Calu3 (cell line): ENCODE results near the genes ESR2 and PLEKHG3.

GRCh38 chr14:63383649-63384123, 65.0 kb upstream of the GPHB5 start:
- PRO-cap, result no peak

GRCh38 chr14:63437849-63438433, 105.2 kb downstream of the PPP2R5E start:
- PRO-cap, result no peak

DNA sequence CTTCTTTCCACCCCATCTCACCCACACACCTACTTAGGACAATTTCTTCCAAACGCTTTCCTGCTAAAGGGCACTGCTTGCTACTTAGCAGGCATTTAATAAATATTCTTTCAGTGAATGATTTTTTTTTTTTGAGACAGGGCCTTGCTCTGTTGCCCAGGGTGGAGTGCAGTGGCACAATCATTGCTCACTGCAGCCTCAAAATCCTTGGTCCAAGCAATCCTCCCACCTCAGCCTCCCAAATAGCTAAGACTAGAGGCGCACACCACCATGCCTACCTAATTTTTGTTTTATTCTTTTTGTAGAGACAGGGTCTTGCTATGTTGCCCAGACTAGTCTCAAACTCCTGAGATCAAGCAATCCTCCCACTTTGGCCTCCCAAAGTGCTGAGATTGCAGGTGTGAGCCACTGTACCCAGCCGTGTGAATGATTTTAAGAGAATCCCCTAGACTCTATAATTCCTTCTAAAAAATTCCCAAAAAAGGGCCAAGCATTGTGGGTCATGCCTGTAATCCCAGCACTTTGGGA, 55.0 kb downstream of the PPP2R5E start:
- PRO-cap, result no peak

- PRO-cap, result bidirectional peak, plus-strand start at chr14:63543616, minus-strand start at chr14:63543370
Observed at GRCh38 chr14:63543542-63544134, 461 bp upstream of the PPP2R5E start.

- PRO-cap, result no peak
Observed at GRCh38 chr14:63650138-63650751, 8.6 kb upstream of the WDR89 start.

DNA sequence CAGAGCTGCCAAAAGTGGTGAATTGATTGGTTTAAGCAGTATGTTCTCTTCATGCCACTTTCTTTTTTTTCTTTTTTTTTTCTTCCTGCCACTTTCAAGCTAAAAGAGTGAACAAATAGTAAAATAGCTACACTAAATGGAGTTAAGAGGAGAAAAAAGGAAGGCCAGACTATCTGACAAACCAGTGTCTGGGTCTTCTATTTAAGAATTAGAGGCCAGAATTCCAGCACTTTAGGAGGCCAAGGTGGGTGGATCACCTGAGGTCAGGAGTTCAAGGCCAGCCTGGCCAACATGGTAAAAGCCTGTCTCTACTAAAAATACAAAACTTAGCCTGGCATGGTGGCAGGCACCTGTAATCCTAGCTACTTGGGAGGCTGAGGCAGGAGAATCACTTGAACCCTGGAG, 9.1 kb upstream of the WDR89 start:
- PRO-cap, result no peak

DNA sequence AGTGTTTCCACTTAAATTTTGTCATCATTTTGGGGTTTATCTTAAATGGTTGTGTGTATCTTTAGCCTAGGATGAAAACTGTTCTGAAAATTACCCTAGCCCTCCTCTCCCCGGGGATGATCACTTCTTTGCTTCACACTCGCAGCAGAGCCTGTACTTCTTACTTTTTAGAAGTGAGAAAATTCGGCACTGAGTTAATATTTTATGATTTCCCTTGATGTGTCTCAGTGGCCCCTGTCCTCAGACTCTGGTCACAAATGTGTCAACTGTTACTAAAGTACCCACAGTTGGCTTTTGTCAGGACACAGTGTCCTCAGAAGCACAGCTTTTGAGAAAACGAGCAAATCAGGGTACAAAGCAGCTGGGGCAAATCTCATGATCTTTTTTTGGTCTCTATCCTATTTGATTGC, 142.4 kb downstream of the SYNE2 start:
- PRO-cap, result no peak

GRCh38 chr14:64186062-64186797, 107.9 kb downstream of the ESR2 start:
- PRO-cap, result no peak

DNA sequence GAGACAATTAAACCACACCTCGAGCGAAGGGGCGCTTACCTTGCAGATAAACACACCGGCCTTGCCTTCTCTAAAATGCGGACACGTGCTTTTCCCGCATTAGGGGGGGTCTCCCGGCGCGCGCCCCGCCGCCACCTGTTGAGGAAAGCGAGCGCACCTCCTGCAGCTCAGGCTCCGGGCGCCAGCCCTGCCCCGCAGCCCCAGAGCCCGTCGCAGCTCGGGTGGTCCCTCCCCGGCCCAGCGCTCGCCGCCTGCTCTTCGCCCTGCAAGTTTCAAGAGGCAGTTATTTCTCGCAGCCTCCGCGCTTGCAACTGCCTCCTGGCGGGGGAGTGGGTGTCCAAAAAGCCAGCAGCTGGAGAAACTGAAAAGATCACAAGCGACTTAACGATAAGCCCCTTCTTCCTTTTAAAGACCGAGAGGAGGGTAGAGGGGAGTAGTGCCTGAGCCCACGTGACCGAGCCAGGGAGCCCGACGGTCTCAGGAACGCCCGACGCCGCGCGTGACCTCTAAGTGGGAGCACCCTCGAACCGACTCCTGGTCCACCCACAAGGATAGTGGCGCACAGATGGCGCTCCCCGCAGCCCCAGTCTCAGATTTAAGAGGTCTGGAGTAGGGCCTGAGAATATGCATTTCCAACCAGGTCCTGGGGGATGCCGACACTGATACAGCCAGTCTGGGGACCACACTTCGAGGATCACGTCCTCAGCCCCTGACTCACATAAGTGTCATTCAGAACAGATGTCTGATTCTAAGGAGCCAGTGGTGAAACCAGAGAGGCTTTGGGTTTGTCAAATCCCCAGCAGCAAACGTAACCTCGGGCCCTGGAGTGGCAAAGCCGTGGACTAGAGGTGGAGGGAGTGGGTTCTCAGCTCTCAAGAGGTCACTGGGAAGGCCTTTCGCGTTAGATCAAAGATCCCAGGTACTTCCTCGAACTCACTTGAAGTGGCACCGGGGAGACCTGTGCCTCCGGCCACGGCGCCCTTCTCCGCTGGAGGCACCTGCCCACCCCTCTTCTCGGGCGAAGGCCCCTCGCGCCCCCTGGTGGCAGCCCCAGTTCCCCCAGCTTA, at the start of gene ESR2:
TSS of gene ESR2 (minus strand) at position 378 of the 1,067 bp plus-strand sequence.
- PRO-cap, result no peak

DNA sequence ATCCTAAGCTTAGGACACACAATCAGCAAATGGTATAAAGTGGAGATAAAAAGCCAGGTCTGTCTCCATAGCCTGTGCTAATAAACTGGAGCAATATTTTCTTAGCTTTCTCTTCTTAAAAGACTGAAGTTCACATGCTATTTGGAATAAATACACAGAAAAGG, 2.4 kb downstream of the ZBTB25 start:
- PRO-cap, result no peak

GRCh38 chr14:64654203-64654958, 49.8 kb upstream of the PLEKHG3 start:
- PRO-cap, result no peak

- PRO-cap, result no peak
Observed at GRCh38 chr14:64658706-64659220, 45.5 kb upstream of the PLEKHG3 start.

GRCh38 chr14:64673214-64673642, 31.0 kb upstream of the PLEKHG3 start:
- PRO-cap, result no peak

DNA sequence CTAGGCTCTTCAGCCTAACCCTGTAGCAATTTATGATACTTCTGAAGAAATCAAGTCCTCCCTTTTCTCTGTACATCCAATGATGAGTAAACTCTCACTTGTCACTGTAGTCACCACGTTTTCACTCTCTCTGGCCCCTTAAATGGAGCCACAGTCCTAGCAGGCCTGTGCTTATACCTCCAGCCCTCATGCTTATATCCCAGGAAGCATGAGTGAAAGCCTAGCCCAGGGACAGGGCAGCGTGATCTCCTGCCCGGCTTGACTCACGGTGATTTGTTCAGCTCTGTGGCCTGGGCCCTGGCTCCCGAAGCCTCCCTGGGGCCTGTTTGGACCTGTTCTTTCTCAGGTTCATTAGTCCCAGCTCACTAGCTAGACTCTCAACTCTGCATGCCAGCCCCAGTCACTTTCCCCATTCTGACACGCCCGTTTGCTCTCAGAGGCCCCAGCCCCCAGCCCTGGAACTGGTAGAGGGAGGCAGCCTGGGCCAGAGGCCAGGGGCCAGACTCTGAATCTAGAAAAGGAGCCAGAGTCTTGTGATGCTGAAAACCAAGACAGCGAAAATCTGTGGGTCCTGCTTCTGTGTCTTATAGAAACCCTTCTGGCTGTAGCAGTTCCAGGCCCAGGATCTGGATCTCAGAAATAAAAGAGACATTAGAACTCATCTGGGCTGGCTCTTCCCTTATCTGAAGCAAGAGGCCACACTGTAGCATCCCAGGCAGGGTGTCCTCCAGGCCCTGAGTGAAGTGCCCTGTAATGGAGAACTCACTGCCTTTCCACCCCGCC, 23.9 kb upstream of the PLEKHG3 start:
- PRO-cap, result no peak

DNA sequence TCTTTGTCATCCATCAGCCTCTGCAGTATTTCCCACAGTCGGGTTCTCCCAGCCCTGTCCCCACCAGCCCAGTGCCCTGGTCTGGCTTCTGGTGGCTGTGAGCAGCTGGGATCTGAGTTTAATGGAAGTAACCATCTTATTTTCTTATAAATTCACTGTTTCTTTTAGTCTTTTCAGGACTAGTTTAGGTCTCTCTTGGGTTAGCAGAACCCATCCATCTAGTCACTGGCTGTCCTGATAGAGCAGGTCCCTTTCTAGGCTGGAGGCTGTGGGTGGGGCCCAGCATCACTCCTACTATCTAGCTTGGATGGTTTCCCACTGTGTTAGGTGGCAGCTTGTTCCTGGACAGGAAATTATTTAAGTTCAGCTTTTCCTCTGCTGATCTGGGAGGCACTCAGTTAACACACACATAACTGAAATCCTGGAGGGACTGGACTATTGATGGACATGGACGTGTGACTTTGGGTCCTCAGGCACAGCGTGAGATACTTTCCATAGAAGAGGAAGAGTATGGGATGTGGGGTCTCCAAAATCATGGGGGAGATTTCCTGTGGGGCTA, 11.6 kb upstream of the PLEKHG3 start:
- PRO-cap, result no peak

GRCh38 chr14:64703619-64704801, at the start of gene PLEKHG3:
PLEKHG3 (plus strand) TSS chr14:64704424.
- PRO-cap, result bidirectional peak, plus-strand start at chr14:64704479, minus-strand start at chr14:64704266

DNA sequence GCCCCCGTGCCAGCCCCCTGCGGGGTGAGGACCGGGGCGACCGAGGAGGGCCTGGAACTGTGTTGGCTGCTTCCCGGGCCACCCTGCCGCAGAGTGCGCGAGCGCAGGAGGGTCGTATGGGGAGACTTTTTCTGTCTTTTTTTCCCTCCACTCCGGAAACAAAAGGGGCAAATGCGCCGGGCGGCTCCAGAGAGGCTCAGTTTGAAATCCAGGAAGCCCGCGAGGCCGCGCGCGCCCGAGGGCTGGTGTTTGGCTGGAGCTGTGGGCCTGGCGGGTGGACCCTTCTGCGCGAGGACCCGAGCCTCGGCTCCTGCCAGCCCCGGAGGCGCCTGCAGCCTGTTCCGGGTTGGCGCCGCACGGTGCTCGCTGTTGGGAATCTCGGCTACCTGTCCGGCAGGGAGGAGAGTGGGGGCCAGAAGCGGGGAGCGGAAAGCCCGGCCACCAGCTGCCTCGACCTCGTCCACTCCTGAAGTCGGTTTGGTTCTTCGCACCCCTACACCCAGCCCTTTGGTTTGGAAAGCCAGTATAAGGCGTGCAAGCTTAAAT, 651 bp downstream of the PLEKHG3 start:
- PRO-cap, result bidirectional peak, plus-strand start at position 199 of the sequence, minus-strand start at position 312 of the sequence

DNA sequence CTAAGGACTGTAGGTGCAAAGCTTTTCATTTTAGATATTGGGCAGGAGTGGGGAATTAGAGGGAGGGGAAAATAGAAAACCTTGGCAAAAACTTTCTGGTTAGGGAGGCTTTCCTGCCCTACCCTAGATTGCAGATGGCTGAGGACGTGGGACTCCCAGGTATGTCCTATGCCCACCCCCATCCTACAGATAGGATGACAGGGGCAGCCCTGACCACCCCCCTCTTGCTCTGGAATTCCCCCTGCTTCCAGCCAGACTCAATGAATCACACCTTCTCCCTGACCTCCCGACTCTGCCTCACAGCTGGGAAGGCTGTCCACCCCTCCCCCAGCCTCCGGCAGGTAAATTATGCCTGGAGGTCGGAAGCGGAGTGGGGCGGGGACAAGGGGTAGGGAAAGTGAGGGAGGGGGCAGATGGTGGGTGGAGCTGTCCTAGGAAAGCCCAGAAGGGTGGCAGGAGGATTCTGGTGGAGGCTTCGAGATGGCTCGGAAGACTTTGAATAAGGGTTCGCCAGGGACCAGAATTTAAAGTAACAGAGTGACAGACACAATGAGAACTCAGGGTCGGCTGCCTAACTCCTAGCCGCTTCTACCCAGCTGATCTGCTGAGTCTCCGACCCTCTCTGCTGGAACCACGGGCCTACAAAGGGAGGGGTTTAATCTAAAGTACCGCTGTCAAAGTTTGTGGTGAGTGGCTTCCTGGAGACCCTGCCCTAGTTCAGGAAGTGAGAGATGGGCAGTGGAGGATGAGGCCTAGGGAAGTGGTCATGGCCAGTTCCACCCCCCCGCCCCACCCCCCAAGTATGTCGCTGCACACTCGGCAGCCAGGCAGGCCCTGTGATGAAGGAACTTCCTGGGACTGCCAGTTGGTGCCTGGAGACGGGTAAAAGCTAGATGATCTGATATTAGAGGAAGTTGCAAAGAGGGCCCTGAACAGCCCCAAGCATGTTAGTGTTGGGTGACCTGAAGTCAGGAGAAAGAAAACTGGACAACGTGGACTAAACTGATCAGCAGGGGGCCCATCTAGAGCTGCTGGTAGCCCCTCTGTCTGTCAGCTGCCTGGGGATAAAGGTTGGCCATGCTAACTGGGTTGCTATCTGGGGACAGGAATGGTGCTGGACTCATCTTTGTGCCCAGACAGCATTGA, 4.2 kb downstream of the PLEKHG3 start:
- PRO-cap, result unidirectional peak, plus-strand start at position 444 of the sequence; bidirectional peak, plus-strand start at position 864 of the sequence, minus-strand start at position 838 of the sequence

DNA sequence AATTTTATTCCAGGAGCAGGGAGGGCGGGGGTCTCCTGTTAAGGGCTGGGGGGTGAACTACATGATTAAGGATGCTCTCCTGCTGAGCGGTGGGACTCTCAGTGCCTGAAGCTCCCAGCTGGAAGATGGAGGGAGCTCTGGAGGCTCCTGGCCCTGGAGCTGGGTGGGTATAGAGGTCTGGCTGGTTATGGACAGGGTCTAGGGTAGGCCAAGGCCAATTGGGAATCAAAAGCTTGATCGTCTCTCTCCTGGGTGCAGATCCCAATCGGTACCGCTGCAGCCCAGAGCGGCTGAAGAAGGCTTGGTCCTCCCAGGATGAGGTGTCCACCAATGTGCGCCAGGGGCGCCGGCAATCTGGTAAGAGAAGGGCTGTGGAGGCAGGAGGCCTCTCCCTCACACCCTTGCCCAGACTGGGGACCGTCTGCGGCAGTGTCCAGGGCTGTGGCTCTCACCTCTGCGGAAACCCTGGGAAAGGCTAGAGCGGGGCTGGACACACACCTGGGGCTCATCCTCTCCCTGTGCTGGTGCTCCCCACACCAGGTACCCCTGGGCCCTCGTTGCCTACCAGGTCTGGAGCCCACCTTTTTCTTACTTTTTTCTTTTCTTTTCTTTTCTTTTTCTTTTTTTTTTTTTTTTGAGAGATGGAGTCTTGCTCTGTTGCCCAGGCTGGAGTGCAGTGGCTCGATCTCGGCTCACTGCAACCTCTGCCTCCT, 28.5 kb downstream of the PLEKHG3 start:
- PRO-cap, result no peak

GRCh38 chr14:64754568-64755343, 50.5 kb downstream of the PLEKHG3 start:
- PRO-cap, result no peak